ENCODE measurements around a stretch of chr9.

DNA sequence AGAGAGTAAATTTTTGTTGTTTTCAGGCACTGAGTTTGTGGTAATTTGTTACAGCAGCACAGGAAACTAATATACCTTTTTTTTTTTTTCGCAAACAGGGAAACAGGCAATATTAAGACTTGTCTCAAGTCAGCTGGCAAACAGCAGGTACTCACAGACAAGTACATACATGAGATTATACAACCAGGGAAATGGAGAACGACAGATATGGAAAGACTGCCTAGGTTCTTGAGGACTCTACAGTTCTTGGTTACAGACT, 49.5 kb upstream of the NR5A1 start:
- PRO-cap: no peak

DNA sequence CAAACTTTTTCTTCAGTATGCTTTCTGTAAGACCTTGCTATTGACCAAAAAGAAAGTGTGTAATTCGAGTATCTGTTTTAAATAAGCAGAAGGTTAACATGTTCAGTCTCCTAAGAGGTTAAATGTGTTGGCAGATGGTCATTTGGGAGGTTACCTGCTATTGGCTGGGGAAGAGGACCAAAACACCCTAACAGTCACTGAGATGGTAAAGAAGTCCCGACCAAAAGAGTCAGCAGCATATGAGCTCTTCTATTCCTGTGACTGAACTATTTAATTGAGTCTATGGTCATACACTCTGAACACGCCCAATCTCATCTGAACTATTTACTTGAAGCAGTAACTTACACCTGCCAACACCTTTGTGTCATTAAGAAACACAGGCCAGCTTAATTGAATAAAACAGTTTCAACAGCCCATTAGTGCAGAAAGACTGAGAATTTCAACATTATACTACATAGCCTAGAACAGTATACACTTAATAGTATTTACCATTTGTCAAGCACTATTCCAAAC, 47.8 kb downstream of the NR6A1 start:
- PRO-cap: no peak

GRCh38 chr9:124769228-124770426, 1.5 kb downstream of the NR6A1 start:
- PRO-cap: bidirectional peak, plus-strand start at chr9:124770173, minus-strand start at chr9:124770058

DNA sequence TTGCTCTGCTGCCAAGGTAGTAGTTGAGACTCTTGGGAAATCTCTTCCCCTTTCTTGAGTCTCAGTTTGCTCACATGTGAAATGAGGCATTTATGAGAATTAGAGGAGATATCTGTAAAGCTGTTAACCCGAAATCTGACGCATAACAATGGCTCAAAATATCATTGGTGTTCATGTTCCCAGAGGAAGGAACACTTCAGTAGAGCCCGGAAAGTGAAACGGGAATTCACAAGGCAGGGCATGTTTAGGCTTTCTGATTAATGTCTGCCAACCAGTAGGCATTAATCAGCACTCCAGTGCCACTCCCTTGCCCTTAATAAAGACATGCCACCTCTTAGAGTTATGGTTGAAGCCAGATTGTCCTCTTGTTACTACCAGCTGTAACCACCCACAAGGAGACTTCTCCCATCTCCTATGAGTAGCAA, 1.6 kb downstream of the ARPC5L start:
- PRO-cap: no peak

DNA sequence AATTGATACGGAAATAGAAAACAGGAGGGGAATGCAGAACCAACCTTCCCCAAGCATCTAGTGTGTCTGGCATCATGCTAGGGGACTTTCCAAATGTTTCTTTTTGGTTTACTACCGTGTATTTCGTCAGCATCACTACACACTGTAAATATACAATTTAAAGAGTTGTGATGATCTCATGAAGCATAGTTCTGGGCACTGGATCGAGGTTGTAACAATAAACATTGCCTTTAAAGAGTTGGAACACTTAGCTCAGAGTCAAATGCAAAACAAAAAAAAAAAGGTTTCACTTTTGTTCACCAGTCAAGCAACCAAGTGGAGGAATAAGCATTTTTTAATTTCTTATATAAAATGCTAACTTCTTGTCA, 2.9 kb upstream of the SCAI start:
- PRO-cap: no peak

- PRO-cap: no peak
Observed at GRCh38 chr9:125288515-125289170, 27.0 kb downstream of the GAPVD1 start.

GRCh38 chr9:125315464-125316266, 54.0 kb downstream of the GAPVD1 start:
- PRO-cap: no peak

DNA sequence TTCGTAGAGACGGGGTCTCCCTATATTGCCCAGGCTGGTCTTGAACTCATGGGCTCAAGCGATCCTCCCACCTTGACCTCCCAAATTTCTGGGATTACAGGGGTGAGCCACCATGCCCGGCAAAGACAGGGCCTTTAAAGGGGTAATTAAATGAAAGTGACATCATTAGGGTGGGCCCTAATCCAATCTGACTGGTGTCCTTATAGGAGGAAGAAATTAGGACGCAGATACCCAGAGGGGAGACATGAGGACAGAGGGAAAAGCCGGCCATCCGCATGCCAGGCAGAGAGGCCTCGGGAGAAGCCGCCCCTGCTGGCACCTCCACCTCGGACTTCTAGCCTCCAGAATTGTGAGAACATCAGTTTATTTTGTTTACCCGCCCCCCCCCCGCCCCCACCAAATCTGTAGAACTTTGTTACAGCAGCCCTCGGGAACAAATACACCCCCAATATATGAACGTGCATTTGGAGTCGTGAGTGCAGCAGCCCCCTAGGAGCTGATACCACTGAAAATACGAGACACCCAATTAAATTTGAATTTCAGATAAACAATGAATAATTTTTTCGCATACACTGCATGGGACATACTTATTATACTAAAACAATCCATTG, 163.1 kb downstream of the GAPVD1 start:
- PRO-cap: no peak

- PRO-cap: no peak
Observed at GRCh38 chr9:125532497-125533243, 174.3 kb downstream of the MAPKAP1 start.

DNA sequence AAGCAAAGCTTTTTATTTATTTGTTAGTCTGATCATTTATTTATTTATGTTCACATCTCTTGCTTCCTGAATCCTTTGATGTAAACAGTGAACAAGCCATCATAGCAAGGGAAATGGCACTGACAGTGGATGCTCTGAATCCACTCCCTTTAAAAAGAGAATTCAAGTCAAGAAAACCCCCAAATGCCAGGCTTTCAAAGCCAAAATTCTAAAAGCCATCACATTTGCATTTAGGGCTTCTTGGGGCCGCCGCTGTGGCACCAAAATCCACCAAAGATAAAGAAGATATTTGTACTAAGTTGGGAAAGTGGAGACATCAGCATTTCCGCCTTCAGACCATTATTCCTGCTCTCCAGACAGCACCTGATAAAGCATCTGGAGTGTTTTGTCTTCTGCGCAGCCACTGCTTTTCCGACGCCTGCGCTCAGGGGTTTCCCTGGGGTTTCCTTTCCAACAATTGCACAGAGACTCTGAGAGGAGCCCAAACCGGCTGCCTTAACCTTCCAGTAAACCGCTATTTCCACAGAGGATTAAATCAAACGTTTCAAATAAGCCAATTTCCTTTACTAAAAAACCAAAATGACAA, 98.7 kb downstream of the MAPKAP1 start:
- PRO-cap: no peak

GRCh38 chr9:125747768-125748450, 736 bp downstream of the PBX3 start:
- PRO-cap: bidirectional peak, plus-strand start at chr9:125748415, minus-strand start at chr9:125748310

DNA sequence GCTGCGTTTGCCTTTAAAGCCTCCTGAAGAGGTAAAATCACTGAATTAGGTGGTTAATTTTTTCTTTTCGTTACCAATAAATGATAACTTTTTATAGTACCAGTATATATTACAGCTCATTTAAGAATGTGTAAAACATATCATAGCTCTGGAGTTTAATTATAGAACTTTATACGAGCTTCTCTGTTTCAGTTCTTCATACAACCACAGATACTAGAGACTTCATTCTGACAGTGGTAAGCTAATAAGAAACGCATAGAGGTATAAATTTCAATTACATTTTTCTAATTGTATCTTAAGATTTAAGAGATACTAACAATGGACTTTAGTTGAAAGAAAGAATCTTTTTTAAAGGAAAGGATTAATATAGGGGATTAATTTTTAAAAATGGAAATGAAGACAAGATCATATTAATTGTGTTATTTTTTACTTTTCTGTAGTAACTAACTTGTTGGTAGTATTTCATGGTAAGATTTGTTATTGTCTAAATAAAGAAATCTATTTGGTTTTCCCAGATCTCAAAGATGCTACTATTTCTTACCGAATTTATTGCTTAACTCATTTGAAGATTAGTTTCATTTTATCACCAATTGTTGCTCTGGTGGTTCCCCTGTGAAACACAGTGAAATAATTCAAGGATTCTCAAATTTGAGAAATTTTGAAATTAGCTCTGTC, 74.1 kb downstream of the PBX3 start:
- PRO-cap: no peak

GRCh38 chr9:126150874-126151556, 175.6 kb upstream of the MVB12B start:
- PRO-cap: no peak

DNA sequence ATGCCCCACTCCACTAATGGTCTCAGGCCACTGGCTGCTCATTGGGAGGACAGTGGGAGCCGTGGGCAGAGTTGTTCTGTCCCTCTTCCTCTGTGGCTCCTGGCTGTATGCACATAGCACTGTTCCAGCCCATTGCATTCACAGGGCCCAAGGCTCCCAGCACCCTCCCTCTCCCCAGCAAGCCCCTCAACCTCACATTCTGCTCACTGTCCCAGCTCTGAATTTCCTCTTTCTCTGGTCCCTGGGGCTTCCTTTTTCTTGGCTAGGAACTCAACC, 17.2 kb upstream of the MVB12B start:
- PRO-cap: no peak

GRCh38 chr9:126334801-126335493, 8.3 kb downstream of the MVB12B start:
- PRO-cap: no peak

DNA sequence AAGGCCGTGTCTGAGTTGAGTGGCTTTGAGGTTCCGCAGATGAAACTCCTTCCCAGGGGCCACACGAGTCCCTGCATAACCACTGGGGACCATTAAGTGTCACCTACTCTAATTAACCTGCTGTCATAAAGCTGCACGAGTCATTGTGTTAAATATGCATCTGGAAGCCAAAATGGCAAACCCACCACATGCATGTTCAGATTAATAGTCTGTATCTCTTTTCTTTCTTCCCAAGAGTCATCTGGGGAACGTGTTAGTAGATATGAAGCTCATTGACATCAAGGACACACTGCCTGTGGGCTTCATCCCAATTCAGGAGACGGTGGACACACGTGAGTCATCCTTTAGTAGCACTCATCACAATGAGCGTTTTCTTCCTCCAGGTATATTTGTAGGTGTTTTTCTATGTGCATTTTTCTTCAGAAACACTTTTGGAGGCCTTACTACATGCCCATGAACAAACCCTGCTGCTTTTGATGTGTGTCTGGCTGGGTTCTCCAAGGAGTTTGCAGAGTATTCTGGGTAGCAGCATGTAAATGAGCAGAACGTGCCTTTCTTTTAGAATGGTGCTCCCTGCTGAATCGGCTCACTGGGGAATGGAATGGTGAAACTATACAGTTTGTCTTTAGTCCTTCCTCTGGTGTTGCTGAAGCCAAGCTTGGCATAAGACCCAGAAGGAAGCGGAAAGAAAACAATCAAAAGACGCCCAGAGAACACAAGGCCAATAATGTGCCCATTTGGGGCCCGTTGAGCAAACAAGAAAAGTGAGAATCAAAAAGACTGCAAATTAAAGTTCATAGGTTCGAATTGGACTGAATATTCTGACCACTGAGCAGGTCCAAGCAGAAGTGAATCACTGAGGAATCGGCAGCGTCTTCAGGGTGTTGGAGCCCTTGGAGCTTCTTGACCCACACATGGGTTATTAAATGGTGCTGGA, 60.0 kb downstream of the MVB12B start:
- PRO-cap: no peak

GRCh38 chr9:126391931-126392794, 65.5 kb downstream of the MVB12B start:
- PRO-cap: no peak

GRCh38 chr9:126664966-126665555, 51.3 kb downstream of the LMX1B start:
- PRO-cap: bidirectional peak, plus-strand start at chr9:126665343, minus-strand start at chr9:126665174

DNA sequence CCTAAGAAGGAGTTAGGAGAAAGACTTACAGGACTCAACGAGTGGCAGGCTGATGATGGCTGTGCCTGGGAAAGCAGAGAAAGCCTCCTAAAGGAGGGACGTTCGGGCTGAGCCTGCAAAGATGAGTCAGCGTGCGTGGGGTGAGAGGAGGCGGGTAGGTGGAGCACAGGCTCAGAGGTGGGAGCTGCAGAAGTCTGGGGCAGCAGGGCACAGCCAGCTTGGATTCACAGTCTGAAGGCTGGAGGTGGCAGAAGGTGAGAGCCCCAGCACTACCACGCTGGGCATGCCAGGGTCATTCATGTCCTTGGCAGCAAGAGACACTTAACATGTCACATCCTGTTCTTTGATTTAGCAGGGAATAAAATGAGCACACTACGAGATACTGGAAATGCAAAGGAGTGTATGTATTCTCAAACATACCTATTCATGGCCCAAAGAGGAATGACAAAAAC, 90.9 kb downstream of the LMX1B start:
- PRO-cap: no peak

DNA sequence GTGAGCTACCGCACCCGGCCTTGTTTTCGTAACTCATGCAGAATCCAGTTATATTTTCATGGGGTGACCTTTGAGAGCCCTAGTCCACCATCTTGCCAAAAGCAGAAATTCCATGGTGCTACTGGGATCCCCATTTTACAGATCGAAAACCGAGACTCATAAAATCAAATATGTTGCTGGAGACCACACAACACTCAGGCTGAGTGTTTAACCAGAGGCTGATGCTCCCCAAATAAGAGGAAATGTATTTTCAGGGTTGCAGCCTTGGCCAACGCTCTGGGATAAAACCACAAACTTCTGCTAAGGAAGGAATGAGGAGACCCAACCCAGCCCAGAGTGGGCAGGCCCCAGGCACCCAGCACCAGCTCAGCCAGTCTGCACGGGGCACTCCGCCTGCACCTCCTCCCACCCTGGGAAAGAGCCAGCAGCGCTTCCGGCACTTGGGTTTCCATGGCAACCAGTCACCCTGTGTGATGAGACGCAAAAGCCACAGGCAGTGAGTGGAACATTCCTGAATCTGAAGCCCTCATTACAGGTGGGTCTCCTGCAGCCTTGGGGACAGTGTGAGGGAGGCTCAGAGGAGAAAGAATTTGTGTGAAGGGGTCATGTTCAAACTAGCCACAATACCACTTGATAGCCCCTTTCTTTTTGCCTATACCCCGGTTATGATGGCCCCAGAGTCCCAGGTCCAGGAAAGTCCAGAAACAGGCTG, 85.3 kb upstream of the ZBTB43 start:
- PRO-cap: bidirectional peak, plus-strand start at position 508 of the sequence, minus-strand start at position 377 of the sequence